Camera-type eye (tissue), 1 donor: ENCODE measurements around a stretch of chr16.

GRCh38 chr16:25246656-25247291 lies 10.9 kb downstream of the ZKSCAN2 start:
- RAMPAGE, long total RNA: no peak

- RAMPAGE, long total RNA: no peak
Measured at GRCh38 chr16:27179247-27180012, 23.9 kb upstream of the KDM8 start.

DNA sequence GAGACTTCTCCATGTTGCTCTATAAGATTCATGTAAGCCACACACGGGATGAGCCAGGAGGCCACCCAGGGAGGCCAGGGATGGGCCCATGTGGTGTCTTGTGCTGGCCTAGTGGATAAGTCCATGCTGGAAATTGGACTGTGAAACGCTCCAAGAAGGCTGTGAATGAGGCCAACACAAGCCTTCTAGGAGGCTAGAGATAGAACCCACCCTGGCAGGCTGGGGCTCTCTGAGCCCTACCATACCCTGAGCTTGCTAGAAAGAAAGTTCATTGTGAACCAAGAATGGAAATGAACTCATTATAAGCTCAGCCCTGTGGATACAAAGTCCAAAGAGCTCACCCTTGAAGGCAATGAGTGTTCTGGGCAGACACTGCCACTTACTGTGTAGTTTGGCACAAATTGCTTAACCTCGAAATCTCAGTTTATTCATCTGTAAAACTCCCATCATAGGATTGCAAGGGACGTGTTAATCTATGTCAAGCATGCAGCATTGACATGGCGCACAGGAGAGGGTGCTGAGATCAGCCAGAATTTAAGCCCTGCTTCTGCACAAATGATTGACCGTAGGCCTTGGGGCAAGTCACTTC lies 5.4 kb downstream of the KDM8 start:
- RAMPAGE, long total RNA: no peak

DNA sequence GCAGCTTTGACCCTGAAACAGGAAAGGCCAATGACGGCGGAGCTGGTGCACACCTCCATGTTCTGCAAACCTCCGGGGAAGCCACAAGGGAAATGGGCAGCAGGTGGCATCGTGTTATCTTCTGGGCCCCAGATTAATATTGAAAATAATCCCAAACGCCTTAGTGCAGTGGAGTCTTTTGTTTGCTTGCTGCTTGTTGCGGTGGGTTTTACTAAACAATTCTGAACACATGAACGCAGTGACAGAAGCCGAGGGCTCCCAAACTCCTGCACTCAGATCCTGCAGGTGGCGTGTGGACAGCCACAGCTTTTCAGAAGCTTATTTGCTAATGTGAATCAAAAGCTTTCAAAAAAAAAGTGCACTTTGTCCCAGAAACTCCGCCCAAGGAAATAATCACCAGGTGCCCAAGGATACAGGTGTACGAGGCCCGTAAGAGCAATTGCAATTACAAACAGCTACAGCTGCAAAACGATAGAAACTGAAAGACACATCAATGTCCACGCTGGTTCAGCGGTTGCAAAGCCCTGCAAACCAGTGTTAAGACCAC lies 22.6 kb downstream of the KDM8 start:
- RAMPAGE, long total RNA: no peak

DNA sequence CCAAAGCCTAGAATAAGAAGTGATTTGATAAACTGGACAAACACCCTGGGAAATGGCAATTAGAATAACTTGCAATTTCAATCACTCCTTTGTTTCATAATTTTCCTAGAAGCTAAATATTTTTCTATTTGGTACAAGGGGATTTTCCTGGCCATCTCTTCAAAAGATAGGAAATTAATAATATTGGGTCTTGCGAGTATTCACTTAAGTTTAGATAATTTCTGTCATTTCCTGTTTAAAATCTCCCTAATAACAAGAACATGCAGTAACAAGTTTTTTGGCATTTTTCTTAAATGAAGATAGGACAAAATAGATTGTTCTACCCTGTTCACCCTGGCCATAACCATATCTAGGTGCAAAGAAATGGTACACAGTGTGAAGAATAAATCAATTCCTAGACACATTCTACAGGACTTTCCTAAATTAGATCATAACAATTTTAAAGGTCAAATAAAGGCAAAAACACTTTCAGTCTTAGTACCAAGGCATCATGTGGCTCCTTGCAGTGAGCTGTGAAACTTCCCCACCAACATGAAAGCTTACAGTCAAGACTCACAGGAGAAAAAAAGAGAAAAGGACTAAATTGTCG lies 14.5 kb downstream of the NSMCE1 start:
- RAMPAGE, long total RNA: no peak

GRCh38 chr16:27342815-27343363 lies 29.1 kb downstream of the IL4R start:
- RAMPAGE, long total RNA: no peak

GRCh38 chr16:27366348-27366750 lies 35.6 kb upstream of the IL21R start:
- RAMPAGE, long total RNA: no peak

DNA sequence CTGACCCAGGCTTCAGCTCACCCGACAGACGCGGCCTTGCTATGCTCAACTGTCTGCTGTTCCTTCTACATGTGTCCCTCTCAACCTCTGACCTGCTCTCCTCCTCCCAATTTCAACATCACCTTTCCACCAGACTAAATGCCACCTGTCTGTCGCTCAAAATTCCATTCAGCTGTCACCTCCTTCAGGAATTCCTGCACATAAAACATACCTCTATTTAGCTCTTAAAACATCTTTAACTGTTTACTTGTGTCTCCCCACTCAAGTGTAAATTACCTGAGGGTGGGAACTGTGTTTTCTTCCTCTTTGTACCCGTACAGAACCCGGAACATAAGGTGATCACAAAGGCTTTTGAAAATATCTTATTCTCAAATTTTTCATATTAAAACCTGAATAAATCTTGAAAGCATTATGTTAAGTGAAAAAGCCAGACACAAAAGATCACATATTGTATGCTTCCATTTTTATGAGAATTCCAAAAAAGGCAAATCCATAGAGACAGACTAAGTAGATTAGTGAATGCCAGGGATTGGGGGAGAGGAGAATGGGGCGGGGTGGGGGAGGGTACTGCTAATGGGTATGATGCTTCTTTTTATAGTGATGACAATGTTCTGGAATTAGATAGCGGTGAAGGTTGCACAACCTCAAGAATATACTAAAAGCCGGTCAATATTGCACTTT lies 44.2 kb downstream of the XPO6 start:
- RAMPAGE, long total RNA: no peak

DNA sequence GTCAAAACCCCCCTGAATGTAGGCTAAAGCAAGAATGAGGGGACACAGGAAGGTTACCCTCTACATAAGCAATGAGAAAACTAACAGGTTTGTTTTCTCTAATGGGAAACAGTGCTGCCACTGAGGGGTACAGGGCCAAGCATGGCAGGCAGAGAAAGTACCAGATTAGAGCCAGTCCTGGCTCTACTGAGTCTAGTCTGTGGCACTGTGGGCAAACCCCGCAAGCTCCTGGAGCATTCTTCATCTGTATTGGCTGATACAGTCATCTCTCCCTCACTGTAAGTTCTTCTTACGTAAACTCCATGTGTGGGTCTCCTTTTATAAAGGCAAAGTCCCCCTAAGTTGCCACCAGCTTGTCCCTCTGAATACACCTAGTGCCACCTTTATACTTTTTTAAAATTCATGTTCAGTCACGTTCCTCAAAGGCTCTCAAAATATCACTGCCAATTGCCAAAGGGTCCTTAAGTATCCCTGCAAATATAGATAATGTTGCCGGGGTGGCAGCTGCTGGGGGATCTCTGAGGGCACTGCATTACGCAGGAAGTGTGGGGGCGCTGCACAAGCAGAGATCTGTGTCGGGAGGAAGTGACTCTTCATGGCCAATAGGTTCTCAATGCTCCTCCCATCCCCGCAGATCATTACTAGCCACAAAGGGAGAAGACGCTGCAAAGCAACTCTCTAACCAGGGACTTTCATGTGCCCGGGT lies 18.8 kb downstream of the XPO6 start:
- RAMPAGE, long total RNA: no peak

- RAMPAGE, long total RNA: no peak
Measured at GRCh38 chr16:28203358-28204573, 8.0 kb downstream of the XPO6 start.

DNA sequence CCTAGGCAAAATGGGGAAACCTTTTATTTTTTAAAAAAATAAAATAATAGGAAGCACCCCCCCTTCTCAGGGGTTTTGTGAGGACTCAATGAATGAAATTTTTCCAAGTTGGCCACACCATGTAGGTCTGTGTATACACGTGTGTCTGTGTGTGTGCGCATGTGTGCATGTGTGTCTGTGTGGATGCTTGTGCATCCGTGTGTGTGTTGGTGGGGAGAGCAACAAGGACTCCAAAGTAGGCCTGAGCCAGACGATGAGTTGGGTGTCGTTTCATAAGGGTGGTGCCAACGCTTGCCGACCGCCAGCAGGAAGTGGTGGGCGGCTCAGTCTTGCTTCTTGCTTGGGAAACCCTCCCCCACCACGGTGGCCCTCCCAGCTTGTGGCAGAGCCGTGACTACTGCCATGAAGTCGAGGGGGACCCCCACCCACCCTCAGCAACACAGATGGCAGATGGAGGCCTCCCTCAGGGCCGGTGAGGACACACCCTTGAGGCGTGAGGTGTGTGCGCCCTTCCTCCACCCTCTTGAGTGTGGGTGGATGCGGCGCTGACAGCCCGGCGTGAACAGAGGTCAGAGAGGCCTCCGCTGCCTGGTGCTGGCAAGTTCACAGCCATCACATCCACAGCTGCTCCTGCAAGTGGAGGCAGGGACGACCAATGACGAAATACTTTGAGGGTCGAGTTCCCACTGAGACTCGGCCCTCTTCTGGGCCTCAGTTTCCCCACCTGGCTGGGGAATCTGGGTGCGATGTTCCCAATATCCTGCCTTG lies 17.6 kb downstream of the SBK1 start:
- RAMPAGE, long total RNA: no peak

GRCh38 chr16:28526108-28526521 lies 12.7 kb downstream of the NUPR1 start:
- RAMPAGE, long total RNA: no peak

DNA sequence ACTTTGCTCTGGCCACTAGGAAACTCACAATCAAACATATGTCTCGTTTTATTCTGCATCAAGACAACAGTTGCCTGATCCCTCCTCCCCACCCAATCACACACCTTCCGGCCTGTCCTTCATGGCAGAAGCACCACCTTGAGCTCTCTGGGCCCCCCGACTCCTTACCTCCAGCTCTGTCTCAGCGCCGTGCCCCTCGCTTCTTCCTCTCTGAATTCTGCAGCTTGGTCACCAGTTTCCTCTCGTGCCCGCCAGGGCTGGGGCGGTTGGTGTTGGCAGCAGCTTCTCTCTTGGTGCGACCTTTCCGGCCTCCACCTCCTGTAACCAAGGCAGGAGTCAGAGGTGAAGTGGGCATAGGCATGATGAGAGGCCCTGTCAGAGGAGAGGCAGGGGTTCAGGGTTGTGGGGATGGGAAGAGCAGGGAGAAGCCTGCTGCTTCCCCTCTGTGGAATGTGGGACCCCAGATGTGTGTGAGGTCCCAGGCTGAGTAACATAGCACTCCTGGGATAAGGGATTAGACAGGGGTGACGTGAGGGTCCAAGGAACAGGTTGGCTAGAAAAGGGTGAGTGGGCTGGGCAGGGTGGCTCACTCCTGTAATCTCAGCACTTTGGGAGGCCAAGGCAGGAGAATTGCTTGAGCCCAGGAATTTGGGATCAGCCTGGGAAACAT lies 801 bp downstream of the NUPR1 start:
- RAMPAGE, long total RNA: no peak

DNA sequence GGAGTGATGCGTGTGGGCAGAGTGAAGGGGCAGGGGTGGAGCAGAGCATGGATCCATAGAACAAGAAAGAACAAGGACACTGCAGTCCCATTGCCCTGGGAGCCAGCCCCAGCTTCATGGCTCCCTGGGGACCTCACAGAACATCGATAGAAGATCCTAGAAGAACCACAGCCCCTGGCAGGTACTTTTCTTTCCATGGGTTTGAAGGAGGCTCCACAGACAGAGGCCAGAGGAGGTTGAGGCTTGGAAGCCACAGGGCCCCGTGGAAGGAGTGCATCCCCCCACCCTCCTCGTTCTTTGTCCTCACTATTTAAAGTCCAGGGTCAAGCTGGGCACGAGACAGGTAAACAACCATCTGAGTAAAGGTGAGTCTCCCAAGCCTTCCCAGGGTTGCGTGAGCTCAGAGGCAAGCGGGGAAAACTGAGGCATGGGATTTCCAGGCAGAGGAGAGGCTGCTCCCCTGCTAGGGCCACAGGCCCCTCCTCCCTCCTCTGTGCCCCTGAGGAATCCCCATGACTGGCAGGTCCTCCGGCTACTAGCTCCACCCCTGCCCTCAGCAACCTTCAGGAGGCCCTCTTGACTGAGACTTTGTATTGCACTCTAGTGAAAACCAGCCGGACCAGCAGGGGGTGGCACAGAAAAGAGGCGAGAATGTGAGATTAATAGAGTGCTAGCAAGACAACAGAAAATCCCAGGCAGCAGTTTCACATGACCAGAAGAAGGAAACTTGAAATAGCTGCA lies 884 bp upstream of the SULT1A2 start:
- RAMPAGE, long total RNA: no peak

DNA sequence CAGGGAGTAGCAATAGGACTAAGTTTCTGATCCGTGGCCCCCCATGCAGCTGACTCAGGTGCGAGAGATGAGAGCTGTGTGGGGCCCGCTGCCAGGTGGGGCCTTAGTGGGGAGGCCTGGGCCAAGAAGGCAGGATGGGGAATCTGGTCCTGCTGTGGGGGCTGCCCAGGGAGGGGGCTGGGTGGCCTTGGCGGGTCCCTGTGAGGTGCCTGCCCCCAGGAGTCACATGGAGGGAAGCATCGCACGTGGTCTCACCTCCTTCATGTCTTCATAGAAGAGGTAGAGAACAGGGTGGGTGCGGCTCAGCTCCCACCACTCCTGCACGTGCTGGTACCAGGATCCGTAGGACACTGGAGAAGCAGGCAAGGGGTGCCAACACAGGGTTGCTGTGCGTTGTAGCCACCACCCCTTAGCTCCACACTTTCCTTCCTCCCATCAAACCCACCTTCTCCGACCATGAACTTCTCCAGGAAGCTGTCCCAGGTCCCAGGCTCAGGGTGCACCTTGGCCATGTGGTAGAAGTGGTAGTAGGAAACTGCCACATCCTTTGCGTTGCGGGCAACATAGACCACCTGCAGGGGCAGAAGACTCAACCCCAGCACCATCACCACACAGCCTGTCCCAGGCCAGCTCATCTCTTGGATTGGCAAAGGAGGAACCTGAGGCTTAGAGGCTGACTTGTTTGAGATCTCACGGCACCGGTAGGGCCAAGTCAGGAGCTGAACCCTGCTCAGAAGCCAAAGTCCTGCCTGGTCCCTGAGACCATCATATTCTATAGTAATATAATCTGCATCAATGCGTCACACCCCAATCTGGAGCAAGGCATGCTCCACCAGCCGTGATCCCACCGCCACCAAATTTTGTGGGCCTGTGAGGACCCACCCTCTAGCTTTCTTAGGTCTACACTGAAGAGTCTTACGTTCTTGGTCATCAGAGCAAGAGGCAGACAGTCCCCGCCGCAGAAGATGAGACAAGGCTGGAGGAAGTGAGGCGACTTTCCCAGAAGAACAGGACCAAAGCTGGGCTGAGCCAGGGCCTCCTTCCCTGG lies 3.0 kb downstream of the SULT1A1 start:
- RAMPAGE, long total RNA: no peak

GRCh38 chr16:28833871-28835043 lies 11.5 kb downstream of the ATXN2L start:
- RAMPAGE, long total RNA: no peak

DNA sequence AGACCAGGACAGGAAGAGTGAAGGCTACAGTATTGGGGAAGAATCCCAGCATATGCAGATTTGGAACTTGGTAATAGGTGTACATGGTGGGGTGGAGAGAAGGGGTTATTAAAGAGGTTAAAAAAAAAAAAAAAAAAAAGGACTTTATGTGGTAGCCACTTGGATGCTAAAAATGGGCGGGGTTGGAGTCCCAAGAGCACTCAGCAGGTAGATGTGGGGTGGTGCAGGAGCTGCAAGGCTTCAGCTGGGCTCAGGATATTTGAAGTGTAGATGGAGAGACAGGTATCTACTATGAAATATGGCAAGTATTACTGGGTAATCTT lies 7.7 kb downstream of the TUFM start:
- RAMPAGE, long total RNA: no peak

DNA sequence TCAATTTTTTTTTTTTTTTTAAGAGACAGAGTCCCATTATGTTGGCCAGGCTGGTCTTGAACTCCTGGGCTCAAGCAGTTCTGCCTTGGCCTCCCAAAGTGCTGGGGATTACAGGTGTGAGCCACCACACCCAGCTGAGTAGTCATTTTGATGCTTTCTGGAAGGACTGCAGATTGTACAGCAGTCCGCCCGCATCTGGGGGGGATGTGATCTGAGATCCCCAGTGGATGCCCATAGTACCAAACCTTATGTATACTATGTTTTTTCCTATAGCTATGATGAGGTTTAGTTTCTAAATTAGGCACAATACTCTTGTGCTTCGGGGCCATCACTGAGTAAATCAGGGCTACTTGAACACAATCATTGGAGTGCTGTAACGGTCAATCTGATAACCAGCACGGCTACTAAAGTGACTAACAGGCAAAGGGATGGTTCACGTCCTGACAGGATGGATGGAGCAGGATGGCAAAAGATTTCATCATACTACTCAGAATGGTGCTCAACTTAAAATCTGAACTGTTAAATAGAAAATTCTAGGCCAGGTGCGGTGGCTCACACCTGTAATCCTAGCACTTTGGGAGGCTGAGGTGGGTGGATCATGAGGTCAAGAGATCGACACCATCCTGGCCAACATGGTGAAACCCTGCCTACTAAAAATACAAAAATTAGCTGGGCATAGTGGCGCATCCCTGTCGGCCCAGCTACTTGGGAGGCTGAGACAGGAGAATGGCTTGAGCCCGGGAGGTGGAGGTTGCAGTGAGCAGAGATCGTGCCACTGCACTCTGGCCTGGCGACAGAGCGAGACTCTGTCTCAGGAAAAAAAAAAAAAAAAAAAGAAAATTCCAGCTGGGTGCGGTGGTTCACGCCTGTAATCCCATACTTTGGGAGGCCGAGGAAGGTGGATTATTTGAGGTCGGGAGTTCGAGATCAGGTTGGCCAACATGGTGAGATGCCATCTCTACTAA lies 7.1 kb downstream of the TUFM start:
- RAMPAGE, long total RNA: no peak

GRCh38 chr16:28843540-28844033 lies 2.6 kb downstream of the TUFM start:
- RAMPAGE, long total RNA: no peak

DNA sequence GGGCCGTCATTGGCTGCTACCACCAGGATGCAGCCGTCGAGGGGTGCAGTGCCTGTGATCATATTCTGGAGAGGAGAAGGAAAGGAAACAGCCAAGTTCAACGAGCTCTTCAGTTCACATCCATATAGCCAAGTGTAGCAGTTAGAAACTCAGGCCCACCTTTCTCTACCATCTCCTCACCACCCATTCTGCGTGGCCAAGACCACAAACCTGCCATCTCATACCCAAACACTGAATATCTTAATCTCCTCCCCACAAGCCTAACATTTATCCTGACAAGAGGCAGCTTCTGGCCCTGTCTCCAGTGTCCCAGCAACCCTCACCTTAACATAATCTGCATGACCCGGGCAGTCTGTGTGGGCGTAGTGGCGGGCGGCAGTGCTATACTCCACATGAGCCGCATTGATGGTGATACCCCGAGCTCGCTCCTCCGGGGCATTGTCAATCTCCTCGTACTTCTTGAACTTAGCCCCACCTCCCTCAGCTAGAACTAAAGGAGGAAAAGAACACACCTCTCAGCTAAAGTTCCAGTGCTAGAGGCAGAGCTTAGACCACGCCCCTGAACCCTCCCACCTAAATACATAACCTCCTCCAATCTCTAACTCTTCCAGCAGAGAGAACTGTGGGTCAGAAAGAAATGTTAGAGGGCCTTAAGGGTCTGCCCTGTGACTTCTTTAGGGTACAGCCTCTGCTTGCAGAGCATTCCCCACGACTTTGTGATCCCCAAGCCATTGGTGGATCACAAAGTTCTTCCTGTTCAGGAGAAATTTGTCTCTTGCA lies 967 bp downstream of the TUFM start:
- RAMPAGE, long total RNA: no peak